Measurements from ENCODE around the genes TTF1 and CEL.

GRCh38 chr9:132170219-132170598 is 8.4 kb downstream of the NTNG2 start:
- PRO-cap: no peak
- RAMPAGE, long total RNA, 3 experiments: no peak in any of the 3 experiments

GRCh38 chr9:132217144-132217656 is 55.3 kb downstream of the NTNG2 start:
- PRO-cap: no peak
- RAMPAGE, long total RNA, 3 experiments: no peak in any of the 3 experiments

DNA sequence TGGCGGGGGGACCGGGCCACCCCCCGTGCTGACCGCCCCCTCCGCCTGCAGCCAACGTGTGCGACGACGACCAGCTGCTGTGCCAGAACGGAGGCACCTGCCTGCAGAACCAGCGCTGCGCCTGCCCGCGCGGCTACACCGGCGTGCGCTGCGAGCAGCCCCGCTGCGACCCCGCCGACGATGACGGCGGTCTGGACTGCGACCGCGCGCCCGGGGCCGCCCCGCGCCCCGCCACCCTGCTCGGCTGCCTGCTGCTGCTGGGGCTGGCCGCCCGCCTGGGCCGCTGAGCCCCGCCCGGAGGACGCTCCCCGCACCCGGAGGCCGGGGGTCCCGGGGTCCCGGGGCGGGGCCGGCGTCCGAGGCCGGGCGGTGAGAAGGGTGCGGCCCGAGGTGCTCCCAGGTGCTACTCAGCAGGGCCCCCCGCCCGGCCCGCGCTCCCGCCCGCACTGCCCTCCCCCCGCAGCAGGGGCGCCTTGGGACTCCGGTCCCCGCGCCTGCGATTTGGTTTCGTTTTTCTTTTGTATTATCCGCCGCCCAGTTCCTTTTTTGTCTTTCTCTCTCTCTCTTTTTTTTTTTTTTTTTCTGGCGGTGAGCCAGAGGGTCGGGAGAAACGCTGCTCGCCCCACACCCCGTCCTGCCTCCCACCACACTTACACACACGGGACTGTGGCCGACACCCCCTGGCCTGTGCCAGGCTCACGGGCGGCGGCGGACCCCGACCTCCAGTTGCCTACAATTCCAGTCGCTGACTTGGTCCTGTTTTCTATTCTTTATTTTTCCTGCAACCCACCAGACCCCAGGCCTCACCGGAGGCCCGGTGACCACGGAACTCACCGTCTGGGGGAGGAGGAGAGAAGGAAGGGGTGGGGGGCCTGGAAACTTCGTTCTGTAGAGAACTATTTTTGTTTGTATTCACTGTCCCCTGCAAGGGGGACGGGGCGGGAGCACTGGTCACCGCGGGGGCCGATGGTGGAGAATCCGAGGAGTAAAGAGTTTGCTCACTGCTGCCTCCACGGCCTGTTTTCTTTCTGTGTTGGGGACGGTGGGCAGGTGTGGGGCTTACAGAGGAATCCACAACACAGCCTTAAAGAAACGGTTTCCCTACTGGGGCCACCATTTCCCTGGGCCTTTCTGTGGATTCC is 80.3 kb downstream of the NTNG2 start:
- PRO-cap: no peak
- RAMPAGE, long total RNA, 3 experiments: no peak in any of the 3 experiments

- PRO-cap: no peak
- RAMPAGE, long total RNA, 3 experiments: no peak in any of the 3 experiments
These were observed 82.3 kb downstream of the SETX start for GRCh38 chr9:132272483-132272960.

DNA sequence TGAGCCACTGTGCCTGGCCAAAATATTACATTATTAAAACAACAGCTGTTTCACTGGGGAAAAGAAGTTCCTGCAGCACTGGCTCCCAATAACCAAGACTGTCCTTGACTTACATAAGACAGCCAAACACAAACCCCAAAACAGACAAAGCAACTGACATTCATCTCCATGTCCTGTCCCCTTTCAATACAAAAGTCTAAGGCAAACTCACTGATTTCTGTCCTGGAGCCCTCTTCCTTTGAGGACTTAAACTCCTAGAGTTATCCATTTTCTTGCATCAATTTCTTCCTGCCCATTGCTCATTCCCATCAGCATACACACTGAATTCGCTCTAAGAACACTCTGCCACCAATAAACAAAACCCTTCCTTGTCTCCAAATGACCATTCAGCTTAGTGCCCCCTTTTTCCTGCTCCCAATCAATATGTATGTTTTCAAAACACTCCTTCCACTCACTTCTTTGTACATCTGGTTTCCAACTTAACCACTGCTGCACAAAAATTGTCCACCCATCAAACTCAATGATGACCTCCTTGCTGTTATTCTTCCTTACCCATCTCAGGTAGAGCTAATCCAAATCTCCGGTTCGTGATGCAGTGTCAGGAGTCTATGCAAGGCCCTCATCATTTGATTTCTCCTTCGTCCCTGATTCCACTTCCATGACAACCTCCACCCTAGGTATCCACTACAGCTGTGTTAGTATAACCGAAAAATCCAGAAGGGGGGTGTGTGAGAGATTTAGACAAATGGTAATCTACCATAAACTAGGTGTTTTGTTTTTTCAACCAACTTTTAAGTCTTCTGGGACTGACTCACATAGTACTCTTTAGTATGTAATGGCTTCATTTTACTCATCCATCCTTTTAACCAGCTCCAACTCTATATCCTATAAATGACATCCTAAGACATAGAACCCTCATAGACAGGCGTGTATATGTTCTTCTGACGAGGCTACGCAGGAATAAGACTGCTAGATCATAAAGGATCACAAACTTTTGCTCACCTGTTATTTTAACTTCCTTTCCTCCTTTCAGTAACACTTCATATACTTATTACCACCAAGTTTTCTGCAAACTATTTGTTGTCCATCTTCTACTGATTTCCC is 39.2 kb downstream of the SETX start:
- PRO-cap: no peak
- RAMPAGE, long total RNA, 3 experiments: no peak in any of the 3 experiments

GRCh38 chr9:132349049-132349620 is 5.7 kb downstream of the SETX start:
- PRO-cap: no peak
- RAMPAGE, long total RNA, 3 experiments: no peak in any of the 3 experiments

DNA sequence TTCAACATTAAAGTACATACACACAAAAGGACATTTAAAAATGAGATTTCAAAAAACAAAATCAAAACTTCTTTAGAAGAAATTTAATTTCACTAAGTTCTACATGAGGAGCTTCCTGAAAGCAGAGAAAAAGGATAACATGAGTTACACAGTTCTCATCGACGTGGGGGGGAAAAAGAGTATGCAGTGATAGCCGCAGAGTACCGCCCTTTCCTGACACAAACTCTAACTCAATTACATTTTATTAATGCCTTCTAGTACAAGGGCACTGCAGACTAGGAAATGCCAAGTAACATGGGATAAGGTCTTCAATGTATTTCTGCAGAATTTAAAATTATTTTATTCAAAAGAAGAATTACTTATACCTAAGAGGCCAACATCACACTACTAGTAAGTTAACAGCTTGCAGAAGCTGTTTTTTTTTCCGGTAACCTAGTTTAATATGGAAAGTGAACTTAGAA is 4.0 kb downstream of the SETX start:
- PRO-cap: no peak
- RAMPAGE, long total RNA, 3 experiments: no peak in any of the 3 experiments

DNA sequence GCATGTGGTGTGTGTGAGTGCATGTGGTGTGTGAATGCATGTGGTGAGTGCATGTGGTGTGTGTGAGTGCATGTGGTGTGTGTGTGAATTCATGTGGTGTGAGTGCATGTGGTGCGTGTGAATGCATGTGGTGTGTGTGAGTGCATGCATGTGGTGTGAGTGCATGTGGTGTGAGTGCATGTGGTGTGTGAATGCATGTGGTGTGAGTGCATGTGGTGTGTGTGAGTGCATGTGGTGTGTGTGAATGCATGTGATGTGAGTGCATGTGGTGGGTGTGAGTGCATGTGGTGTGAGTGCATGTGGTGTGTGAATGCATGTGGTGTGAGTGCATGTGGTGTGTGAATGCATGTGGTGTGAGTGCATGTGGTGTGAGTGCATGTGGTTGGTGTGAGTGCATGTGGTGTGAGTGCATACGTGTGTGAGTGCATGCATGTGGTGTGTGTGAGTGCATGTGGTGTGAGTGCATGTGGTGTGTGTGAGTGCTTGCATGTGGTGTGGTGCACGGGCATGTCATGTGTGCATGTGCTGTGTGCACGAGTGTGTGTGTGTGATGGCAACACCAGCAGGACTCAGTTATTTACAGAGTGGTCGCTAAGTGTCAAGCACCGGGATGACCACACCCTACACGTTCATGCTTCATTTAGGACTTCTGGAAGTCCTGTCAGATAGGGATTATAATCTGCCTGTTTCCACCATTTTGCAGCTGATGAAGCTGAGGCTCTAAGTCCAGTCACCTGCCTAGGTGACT is 23.6 kb upstream of the SETX start:
- PRO-cap: no peak
- RAMPAGE, long total RNA, 3 experiments: start-site peak on the minus strand in 1 of 3 experiments, centred at position 593 of the sequence, 6 reads per replicate

GRCh38 chr9:132406652-132407192 is at the start of gene TTF1:
Gene TTF1, minus strand, starts transcription at chr9:132406840.
- PRO-cap: unidirectional peak, minus-strand start at chr9:132406828
- RAMPAGE, long total RNA, 3 experiments: start-site peak on the minus strand in 2 of 3 experiments, at chr9:132406817-132406833 at its widest, 37 to 58 reads per replicate

- PRO-cap: no peak
- RAMPAGE, long total RNA, 3 experiments: no peak in any of the 3 experiments
These were observed 51.2 kb upstream of the BARHL1 start for GRCh38 chr9:132531081-132531709.

GRCh38 chr9:132794090-132794530 is 84.0 kb downstream of the AK8 start:
- PRO-cap: no peak
- RAMPAGE, long total RNA, 3 experiments: no peak in any of the 3 experiments

GRCh38 chr9:132902551-132902998 is 23.9 kb downstream of the SPACA9 start:
- PRO-cap: no peak
- RAMPAGE, long total RNA, 3 experiments: no peak in any of the 3 experiments

- PRO-cap: no peak
- RAMPAGE, long total RNA, 3 experiments: no peak in any of the 3 experiments
These were observed at the start of gene CEL for GRCh38 chr9:133061847-133062278. Gene CEL, plus strand, starts transcription at chr9:133061981.

GRCh38 chr9:133101784-133102376 is 19.2 kb downstream of the RALGDS start:
- PRO-cap: no peak
- RAMPAGE, long total RNA, 3 experiments: no peak in any of the 3 experiments

- PRO-cap: no peak
- RAMPAGE, long total RNA, 3 experiments: no peak in any of the 3 experiments
These were observed 976 bp upstream of the RALGDS start for GRCh38 chr9:133121928-133122503.

DNA sequence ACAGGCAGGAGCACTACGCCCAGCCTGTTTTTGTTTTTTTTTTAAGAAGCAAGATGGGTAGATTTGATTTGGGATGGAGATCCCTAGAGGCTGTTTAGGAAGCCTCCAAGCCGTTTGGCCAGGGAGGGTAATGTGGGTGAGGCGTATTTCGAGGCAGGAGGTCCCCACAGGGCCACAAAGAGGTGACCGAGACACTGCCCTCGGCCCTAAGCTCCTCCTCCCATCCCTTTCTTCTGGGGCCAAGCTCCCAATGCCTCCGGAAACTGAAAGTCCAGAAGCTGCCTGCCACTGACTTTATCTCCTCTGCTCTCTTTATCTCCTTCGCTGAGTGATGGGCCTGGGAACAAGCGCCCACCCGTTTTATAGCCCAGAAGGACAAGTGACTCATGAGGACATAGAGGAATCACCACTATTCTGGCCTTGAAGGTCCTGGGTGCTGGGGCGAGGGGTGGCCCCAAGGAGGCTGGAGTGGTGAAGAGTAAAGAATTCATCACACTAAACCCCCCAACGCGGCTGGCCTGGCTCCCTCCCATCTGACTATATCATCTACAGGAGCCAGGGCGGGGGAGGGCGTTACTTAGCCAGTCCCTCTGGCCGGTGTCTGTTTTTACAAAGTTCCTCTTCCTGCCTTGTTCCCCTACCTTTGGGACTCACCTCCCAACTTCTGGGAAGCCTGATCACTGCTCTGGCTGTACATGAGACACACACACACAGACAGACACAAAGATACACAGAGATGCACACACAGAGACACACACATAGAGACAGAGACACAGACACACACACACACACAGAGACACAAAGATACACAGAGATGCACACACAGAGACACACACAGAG is 2.2 kb upstream of the RALGDS start:
- PRO-cap: no peak
- RAMPAGE, long total RNA, 3 experiments: no peak in any of the 3 experiments

DNA sequence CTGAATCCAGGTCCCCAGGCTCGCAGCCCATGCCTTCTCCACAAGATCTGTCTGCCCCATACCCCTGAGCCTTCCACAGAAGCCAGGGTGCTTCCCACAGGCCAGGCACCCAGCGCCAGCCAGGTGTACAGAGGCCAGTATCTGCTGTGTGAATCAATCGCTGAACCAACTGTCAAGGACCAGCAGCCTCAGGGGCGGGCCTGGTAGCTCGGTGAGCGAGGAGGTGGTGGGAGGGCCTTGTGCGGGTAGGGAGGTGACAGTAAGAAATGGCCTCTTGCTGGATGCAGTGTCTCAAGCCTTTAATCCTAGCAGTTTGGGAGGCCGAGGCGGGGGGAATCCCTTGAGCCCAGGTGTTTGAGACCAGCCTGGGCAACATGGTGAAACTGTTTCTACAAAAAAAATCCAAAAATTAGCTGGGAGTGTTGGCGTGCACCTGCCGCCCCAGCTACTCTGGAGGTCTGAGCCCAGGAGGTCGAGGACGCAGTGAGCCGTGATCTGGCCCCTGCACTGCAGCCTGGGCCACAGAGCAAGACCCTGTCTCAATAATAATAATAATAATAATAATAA is 20.4 kb downstream of the GBGT1 start:
- PRO-cap: no peak
- RAMPAGE, long total RNA, 3 experiments: no peak in any of the 3 experiments

GRCh38 chr9:133144912-133145517 is 18.7 kb downstream of the GBGT1 start:
- PRO-cap: no peak
- RAMPAGE, long total RNA, 3 experiments: no peak in any of the 3 experiments

DNA sequence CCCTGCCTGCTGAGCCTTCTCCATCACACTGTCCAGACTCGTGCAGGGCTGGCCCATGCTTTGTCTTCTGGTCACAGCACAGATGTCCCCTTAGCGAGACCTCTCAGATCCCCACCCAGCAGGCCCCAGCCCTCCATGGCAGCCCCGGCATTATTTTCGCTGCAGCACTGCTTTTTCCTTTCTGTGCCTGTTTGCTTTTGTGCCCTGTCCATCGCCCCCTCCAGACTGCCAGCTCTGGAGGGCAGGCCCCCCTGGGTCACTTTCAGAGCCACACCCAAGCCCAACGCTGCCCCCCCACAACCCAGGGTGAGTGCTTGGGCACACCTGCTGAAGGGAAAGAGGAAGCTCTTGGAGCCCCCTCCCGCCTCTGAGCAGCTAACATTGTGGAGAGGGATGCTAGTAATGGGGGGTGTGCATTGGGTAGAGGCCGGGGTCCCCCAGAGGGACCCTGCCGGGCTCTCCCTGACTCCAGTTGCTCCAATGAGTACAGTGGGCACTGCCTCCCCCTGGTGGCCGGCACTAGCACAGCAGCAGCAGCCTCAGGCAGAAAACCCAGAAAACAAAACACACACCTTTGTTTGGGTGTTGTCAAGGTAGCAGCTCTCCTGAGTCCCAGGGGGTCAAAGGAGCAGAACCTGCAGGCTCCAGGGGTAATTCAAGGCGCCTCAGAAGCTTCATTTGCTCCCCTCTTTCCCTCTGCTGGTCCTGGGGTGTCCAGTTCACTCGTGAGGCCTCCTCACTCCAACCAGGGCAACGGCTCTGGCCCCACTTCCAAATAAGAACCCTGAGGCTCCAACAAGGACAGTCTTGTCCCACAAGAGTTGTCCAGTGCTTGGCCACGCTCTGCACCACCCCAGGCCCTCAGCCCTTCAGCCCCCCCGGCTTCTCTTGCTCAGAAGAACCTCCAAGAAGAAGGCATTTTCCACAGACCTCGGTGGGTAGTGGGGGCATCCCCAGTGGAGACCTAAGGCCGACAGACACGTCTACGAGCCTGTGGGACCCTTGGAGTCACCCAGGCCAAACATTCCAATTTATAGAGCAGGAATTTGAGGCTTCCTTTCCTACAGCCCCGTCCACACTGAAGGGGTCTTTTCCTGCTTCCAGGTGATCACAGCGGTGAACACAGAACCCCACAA is 16.2 kb downstream of the GBGT1 start:
- PRO-cap: no peak
- RAMPAGE, long total RNA, 3 experiments: start-site peak on the minus strand in 1 of 3 experiments, centred at positions 248 to 764 of the sequence, 8 to 12 reads per replicate

DNA sequence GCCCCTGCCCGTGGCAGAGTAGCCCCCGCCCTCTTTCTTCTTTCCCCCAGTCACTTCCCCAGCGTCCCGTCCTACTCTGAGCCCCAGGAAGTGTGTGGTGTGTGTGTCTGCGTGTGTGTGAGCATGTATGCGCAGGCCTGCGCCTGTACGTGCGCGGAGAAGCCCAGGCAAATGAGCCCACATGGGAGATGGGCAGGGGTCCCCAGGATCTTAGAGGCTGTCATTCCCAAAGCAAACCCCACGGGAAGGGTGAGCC is 15.3 kb downstream of the GBGT1 start:
- PRO-cap: no peak
- RAMPAGE, long total RNA, 3 experiments: no peak in any of the 3 experiments

All from tibial nerve (tissue), 3 donors.